A375 (cell line): ENCODE measurements around a stretch of chr4.

DNA sequence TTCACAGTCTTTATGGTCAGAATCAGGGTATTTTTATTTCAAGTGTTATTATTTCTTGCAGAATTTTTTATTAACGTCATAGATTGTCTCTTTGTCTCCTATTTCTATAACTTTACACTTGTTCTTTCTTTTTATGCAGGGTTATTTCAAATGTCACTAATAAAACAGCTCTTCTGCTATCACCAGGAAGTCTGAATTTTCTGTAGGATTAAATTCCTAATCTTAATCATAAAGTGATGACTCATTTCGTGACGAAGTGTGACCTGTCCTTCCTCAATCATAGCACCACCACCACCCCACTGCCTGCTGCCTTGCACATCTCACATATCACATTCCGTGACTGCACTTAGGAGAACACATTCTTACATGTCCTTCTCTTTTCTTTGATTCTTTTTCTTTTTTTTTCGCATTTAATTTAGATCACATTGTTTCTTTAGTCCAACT, 57.7 kb upstream of the UGT2B7 start:
- RAMPAGE, long total RNA = no peak

GRCh38 chr4:69058479-69059082, 37.7 kb upstream of the UGT2B7 start:
- RAMPAGE, long total RNA = no peak

DNA sequence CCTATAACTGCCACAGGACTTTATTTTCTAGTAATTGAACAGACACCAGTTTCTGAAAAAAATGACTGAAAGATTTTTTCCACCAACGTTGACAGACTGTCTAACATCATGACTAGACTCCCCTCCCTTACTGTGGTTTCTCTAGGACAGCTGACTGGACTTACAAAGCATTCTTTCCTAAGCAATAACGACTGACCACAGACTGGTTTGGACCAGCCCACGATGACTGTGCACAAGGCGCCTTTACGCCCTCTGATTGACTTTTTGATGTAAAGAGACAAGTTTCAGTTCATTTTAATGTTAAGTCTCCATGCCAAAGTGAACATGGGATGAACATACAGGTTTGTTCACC, 50.4 kb upstream of the UGT2B4 start:
- RAMPAGE, long total RNA = no peak

GRCh38 chr4:69663742-69664116, 10.7 kb upstream of the UGT2A1 start:
- RAMPAGE, long total RNA = no peak

- RAMPAGE, long total RNA = no peak
These were observed 38.8 kb upstream of the PRR27 start for GRCh38 chr4:70115325-70115590.

DNA sequence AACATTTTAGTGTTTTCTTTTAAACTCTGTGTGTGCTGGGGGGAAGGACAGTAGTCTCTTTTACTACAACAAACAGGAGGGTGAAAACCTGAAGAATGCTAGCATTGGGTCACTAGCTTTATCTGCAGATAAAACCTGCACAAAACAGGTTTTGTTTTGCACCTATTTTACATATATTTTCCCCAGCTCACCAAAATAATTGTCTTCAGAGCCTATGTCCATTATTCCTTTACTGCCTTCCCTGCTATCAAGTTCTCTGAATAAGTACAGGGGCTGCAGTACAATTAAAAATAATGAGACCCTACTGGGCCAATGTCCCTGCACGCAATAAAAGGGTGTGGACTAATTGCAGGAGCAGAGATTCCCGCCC, 273 bp upstream of the AMBN start:
- RAMPAGE, long total RNA = no peak

DNA sequence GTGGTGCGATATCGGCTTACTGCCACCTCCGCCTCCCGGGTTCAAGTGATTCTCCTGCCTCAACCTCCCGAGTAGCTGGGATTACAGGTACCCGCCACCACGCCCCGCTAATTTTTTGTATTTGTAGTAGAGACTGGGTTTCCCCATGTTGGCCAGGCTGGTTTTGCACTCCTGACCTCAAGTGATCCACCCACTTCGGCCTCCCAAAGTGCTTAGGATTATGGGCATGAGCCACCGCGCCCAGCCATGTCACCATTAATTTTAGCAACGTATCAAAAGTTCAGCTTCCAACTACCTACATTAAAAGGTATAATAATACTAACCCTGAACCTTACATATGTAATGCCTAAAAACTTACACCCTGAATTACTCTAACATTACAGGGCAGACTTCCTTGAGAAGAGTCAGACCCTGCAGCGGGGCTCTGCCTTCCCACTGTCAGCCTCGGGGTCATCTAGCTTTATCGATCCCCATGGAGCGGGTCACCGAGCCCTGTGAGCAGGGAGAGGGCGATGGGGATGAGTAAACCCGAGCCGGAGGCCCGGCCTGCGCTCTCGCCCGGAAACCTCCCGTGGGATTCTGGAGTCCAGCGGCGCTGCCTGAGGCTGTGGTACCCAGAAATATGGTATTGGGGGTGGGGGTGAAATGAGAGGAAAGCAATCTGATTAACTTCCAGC, 774 bp upstream of the UTP3 start:
- RAMPAGE, long total RNA = no peak

DNA sequence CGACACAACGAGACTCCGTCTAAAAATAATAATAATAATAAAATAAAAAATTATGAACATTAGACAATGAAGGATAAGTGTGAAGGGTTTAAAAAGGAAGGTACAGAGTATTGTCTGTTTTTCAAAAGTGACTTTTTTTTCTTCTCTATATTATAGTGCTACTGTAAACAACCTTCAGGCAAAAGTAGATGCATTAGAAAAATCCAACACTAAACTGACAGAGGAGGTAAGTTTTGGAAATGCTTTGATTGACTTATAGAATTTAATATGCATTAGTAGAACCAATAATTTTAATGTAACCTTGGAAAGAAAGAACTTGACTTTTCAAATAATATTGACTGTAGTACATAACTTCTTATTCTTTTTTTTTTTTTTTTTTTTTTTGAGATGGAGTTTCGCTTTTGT, 56.5 kb downstream of the RUFY3 start:
- RAMPAGE, long total RNA = no peak

GRCh38 chr4:70831302-70831775, 8.4 kb downstream of the GRSF1 start:
- RAMPAGE, long total RNA = no peak

GRCh38 chr4:70833004-70833400, 6.7 kb downstream of the GRSF1 start:
- RAMPAGE, long total RNA = no peak

DNA sequence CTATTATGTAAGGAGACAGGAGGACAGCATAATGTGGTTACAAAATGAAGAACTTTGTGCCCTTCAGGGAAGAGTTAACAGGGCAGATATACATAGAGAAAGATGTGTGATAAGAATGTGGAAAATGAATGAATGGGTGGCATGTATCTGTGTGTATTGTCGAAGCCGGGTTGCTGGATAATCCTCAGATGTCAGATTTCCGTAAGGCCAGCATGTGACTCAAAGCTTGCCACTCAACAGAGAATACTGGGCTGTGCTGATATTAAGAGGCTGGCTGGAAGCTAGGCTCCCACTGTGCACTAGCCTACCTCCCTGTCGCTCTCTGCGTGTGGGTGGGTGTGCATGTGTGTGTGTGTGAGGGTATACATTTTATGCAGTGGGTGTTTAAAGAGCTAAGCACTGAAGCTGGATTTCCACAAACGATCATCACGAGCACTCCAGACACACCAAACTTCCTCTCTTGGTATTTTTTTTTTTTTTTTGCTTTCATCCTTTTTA, 48.8 kb downstream of the SLC4A4 start:
- RAMPAGE, long total RNA = no peak

DNA sequence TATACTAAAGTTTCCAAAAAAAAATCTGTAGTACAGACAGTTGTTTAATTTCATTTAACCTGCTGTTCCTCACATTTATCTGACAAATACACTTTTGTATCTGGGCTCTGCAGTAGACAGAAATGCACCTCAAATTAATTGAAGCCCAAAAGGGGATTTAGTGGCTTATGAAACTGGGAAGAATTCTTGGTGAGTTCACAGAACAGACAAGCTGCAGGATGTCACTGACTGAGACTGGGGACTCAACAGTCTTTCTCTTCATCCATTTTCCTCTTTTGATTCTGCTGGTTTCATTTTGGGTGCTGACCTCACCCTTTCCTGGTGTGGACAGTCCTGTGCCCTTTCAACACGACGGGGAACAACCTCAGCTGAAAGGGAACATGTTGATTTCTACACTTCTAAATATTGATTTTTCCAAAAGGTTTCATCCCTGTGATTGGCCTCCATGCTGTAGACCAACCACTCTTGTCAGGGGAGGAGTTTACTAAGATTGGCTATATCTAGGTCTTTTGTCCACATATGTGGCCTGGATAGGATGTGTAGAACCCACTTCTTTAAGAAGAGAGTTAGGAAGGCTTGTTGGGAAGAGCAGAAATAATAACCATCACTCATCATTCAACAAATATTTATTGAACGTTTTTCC, 243.5 kb downstream of the SLC4A4 start:
- RAMPAGE, long total RNA = no peak

DNA sequence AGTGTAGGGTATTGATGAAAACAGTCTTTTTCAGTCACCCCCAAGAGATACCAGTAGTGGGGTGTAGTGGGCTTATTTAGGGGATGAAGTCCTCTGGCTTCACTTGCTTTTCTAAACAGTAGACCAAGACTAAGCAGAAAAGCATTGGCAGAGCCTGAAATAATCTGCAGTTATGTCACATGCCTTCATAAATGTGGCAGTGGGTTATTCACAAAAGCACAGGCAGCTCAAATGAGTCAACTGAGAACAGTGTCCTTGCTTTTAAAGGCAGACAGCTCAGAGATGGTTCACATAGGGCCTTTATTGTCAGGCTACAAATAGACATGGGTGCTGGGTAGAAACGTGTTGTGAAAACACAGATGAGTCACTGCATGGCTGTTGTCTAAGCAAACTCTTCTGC, 269.7 kb downstream of the SLC4A4 start:
- RAMPAGE, long total RNA = no peak

DNA sequence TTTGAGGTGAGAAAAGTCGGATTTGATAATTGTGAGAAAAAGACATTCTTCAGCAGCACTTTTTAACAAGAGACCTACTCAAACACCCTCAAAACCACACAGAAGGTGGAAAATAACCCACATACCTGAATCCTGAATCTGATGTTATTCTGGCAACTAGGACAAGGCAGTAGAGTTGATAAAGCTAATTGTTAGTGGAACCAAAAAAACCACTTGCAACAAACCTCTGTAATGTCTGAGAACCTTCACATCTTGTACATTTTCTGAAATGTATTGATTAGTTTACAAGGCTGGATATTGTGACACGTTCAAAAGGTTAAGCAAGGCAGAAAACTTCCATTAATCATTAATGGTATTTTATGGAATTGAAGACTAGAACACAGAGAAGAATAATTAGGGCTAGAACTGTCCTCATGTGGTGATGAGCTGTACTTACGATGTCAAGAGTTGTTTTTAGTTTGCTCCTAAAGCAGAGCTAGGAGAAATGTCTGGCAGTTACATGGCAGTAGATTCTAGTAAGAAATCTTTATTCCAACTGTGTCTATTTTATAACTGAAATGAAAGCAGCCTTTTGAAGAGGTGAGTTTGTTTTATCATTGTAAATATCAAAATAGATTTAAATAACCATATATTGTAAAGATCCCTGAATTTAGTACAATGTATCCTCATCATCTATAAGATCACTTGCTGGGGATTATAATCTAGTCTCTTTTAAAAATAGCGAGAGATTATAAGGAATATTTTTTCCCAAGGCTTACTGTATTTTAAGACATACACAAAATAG, 12.2 kb downstream of the GC start:
- RAMPAGE, long total RNA = no peak

GRCh38 chr4:72568816-72569067, 279 bp downstream of the ADAMTS3 start:
- RAMPAGE, long total RNA = no peak

DNA sequence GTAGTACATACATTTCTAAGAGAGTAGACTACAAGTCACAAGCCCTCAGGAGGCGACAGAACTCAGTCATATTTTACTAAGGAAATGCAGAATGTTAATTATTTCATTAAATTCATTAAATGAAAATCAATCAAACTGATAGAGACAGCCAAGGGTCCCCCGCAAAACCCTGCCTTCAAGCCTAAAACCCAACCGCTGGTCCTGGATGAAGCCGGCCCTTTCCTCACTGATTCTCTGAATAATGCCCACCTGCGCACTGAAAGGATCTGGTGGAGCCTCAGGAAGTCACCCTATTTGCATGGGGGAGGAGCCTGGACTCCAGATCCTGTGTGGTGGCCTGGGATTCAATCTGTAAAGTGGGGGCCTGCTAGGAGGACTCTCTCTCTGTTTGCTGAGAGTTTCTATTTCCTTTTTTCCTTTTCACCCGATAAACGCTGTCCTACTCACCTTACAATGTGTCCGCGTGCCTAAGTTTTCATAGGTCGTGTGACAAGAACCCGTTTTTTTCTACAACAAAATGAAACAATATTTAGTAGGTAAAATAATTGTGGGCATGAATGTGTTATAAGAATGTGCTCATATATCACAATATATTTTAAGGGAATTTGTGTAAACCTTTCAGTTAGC, 97.9 kb upstream of the ADAMTS3 start:
- RAMPAGE, long total RNA = no peak

DNA sequence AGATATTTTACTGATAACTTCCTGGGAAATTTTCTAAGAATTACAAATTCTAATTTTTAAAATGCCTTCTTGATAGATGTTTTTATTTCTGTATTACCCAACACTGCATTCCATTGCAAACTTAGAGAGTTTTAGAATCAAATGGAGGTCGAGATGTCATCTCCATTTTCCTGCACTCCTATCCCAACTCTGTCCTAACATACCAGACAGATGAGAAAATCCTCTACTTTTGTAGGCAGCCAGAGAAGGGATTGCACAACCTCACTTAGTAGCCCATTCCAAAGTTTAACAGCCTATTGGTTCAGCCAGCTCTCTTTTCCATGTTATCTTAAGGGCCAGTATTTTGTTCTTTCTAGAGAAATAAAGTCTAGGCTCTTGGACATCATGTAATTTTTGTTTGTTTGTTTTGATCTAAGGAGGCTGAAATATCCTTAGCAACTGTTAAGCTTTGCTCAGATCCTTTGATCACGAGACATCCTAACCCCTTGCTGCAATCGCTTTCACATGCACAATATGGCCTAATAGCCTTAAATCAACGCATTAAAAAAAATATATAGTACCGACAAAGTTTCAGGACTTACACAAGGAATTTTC, 173.0 kb downstream of the COX18 start:
- RAMPAGE, long total RNA = no peak

- RAMPAGE, long total RNA = no peak
These were observed 46.1 kb upstream of the COX18 start for GRCh38 chr4:73115548-73116140.

DNA sequence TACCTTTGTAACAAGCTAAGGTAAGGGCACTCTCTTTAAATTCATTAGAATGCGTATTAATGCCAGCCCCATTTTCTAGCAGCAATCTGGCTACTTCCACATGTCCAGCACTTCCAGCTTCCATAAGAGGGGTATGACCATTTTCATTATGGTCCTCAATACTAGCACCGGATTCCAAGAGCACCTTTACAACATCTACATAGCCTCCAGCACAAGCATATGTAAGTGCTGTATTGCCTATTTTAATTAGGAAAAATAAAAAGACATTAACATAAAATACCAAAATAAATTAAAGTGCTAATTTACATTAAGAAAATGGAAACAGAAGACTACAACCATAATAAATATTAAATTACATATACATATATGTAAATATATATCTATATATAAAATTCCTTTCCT, 84.4 kb upstream of the COX18 start:
- RAMPAGE, long total RNA = no peak

- RAMPAGE, long total RNA = no peak
These were observed 726 bp upstream of the ANKRD17 start for GRCh38 chr4:73258999-73260048.